Keratinocyte (primary cell): ENCODE measurements around a stretch of chr20.

DNA sequence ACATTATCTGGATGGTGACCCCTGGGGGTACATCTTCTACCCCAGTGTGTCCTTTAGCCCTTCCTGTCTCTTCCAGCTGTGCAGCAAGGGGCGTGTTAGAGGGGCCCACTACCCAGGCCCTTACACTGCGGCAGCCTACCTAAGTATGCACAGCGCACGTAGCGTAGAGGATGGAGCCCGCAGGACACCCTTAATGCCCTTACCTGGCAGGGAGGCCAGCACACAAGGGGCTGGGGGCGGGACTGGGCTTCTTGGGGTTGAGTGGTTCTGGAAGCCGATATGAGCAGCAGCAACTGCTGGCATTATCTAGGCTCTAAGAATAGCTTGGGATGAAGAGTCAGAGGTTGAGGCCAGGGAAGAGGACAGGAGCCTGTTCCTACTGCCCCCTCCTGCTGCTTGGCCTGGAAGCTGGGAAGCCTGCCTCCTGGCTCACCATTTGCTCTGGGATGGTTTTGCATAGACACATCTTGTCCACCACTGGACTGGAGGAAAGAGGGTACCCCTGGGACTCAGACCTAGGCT, 13.0 kb downstream of the MYH7B start:
CAGE:
- cytosol, long polyA minus RNA = no peak
- cytosol, long polyA plus RNA = no peak
- long polyA plus RNA = no peak
- nucleus, long polyA minus RNA = no peak
- nucleus, long polyA plus RNA = no peak

DNA sequence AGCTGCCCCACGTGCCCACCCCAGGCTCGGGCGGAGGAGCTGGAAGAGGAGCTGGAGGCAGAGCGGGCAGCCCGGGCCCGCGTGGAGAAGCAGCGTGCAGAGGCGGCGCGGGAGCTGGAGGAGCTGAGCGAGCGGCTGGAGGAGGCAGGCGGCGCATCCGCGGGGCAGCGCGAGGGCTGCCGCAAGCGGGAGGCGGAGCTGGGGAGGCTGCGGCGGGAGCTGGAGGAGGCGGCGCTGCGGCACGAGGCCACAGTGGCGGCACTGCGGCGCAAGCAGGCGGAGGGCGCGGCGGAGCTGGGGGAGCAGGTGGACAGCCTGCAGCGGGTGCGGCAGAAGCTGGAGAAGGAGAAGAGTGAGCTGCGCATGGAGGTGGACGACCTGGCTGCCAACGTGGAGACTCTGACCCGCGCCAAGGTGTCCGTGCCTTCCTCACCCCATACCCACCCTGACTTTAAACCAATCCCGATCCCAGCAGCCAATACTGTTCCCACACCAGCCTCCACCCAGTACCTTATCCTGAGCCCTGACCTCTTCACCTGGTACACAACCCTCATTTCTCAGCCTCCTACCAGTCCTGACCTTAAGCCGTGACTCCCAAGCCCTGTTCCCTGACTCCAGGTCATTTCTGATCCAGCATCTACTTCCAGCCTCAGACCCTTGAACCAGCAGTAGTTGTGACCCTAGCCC, 41.7 kb downstream of the MYH7B start:
CAGE:
- cytosol, long polyA minus RNA = no peak
- cytosol, long polyA plus RNA = no peak
- long polyA plus RNA = no peak
- nucleus, long polyA minus RNA = no peak
- nucleus, long polyA plus RNA = no peak

CAGE:
- cytosol, long polyA minus RNA = no peak
- cytosol, long polyA plus RNA = no peak
- long polyA plus RNA = no peak
- nucleus, long polyA minus RNA = no peak
- nucleus, long polyA plus RNA = no peak
These were observed 53.2 kb downstream of the TRPC4AP start for GRCh38 chr20:35039448-35039740.

DNA sequence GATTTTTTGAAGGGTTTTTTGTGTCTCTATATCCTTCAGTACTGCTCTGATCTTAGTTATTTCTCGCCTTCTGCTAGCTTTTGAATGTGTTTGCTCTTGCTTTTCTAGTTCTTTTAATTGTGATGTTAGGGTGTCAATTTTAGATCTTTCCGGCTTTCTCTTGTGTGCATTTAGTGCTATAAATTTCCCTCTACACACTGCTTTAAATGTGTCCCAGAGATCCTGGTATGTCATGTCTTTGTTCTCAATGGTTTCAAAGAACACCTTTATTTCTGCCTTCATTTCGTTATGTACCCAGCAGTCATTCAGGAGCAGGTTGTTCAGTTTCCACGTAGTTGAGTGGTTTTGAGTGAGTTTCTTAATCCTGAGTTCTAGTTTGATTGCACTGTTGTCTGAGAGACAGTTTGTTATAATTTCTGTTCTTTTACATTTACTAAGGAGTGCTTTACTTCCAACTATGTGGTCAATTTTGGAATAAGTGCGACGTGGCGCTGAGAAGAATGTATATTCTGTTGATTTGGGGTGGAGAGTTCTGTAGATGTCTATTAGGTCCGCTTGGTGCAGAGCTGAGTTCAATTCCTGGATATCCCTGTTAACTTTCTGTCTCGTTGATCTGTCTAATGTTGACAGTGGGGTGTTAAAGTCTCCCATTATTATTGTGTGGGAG, 18.2 kb downstream of the TRPC4AP start:
CAGE:
- cytosol, long polyA minus RNA = no peak
- cytosol, long polyA plus RNA = no peak
- long polyA plus RNA = no peak
- nucleus, long polyA minus RNA = no peak
- nucleus, long polyA plus RNA = no peak

DNA sequence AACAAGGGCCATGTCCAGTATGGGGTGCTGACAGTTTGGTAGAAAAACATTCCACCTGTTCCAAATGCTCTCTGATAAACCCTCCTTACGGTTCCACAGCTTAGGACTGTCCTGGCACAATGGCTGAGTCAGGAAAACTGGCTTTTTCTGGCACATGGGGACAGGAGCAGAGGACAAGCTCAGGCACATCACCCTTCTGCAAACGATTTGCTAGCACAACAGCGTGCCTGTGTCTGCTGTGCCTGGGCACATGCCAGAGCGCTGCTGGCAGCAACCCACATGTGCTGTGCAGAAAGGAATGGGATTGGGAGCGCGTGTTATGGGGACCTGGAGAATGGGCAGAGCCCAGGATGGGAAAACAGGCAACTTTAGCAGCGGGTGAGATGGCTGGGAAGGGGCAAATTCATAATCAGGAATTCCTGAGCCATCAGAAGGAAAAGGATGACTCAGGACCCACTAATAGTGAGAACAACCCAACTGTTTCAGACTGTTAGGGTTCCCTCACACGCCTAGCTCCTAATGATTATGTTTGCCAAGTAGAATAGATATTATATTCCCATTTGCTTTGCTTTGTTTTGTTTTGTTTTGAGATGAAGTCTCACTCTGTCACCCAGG, 16.0 kb upstream of the FAM83C start:
CAGE:
- cytosol, long polyA minus RNA = no peak
- cytosol, long polyA plus RNA = no peak
- long polyA plus RNA = no peak
- nucleus, long polyA minus RNA = no peak
- nucleus, long polyA plus RNA = no peak

GRCh38 chr20:35359415-35360182, 52.2 kb downstream of the UQCC1 start:
CAGE:
- cytosol, long polyA minus RNA = no peak
- cytosol, long polyA plus RNA = no peak
- long polyA plus RNA = no peak
- nucleus, long polyA minus RNA = no peak
- nucleus, long polyA plus RNA = no peak

CAGE:
- cytosol, long polyA minus RNA = no peak
- cytosol, long polyA plus RNA = no peak
- long polyA plus RNA = no peak
- nucleus, long polyA minus RNA = no peak
- nucleus, long polyA plus RNA = no peak
These were observed 805 bp upstream of the CEP250 start for GRCh38 chr20:35454479-35455106.

GRCh38 chr20:35601008-35601362, 14.6 kb upstream of the SPAG4 start:
CAGE:
- cytosol, long polyA minus RNA = no peak
- cytosol, long polyA plus RNA = no peak
- long polyA plus RNA = no peak
- nucleus, long polyA minus RNA = no peak
- nucleus, long polyA plus RNA = no peak

DNA sequence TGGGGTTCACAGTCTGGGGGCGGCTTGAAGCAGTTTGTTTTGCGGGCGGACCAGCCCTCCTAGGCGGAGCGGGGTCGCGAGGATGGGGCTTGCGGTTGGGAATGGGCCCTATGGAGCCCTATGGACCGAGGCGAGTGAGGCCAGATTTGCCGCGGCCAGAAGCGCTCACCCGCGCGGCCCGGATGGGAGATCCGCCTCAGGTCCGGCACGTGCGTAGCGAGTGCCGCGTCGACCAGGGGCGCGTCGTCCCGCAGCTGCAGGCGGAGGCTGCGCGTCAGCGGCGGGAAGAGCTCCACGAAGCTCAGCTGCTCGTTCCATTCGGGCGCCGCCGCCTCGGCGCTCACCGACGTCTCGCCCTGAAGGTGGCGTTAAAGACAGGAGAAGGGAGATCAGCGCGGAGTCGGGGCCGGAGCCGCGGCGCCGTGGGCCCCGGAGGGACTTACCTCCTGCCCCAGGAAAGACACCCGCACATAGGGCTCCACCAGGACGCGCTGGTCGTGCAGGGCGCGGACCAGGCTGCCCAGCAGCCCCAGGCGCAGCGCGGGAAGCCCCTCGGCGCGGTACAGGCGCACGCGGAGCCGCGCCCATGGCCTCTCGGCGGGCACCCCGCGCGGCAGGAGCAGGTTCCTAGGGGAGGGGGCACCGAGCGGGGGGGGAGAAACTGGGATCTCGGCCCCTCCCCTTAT, 14.1 kb upstream of the SPAG4 start:
CAGE:
- cytosol, long polyA minus RNA = no peak
- cytosol, long polyA plus RNA = no peak
- long polyA plus RNA = no peak
- nucleus, long polyA minus RNA = no peak
- nucleus, long polyA plus RNA = no peak

CAGE:
- cytosol, long polyA minus RNA = no peak
- cytosol, long polyA plus RNA = no peak
- long polyA plus RNA = no peak
- nucleus, long polyA minus RNA = no peak
- nucleus, long polyA plus RNA = no peak
These were observed 15.7 kb downstream of the SPAG4 start for GRCh38 chr20:35631195-35631926.

DNA sequence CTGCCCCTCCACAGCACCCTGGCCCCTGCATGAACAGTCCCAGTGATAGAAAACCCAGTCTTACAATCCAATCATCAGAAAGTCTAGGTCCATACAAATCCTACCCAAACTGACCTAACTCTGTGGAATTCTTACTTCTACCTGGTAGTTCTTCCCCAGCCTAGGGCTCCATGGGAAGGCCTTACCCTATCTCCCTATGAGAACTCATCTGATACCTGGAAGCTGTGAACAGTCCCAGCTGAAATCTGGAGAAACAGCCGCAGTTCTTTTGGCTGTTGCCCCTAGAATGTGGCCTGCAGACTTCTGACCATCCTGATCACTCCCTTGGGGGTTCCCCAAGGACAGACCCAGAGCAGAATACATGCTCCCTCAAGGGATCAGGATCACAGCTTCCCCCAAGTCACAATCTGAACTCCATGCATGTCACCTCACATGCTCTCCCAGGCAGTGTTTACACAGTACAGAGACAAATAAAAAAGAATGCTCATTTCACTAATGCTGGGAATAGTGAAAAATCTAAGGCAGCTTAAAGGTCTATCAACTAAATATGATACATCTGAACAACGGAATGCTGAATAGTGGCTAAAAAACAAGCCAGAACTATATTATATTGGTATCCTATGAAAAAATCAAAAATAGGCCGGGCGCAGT, 20.4 kb downstream of the SPAG4 start:
CAGE:
- cytosol, long polyA minus RNA = no peak
- cytosol, long polyA plus RNA = no peak
- long polyA plus RNA = no peak
- nucleus, long polyA minus RNA = no peak
- nucleus, long polyA plus RNA = no peak

DNA sequence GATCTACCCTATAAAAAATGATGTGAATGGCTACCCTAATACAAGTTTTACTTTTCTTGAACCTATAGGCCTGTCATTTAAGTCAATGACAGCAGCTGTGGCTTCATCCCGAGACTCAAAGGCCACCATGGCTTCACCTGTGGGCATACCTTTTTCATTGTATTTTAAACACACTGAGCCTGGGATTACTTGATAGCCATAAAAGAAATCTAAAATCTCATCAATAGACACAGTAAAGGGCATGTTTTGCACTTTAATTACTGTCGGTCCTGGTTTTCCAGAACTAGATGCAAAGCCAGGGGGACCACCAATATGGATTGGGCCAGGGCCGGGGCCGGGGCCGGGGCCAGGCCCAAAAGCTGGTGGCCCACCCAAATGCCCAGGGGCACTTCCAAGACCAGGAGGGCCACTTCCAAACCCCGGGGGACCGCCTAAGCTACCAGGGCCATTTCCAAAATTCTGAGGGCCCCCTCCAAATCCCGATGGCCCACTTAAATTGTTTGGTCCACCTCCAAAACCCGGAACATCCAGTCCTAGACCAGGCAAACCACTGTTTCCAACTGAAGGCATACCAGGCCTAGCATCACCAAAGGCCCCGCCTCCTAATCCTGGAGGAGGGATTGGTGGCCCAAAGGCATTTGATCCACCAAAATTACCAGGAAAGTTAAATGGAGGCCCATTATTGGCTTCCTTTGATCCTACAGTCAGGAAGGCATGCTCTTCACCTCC, 12.0 kb downstream of the CPNE1 start:
CAGE:
- cytosol, long polyA minus RNA = no peak
- cytosol, long polyA plus RNA = no peak
- long polyA plus RNA = no peak
- nucleus, long polyA minus RNA = no peak
- nucleus, long polyA plus RNA = no peak

CAGE:
- cytosol, long polyA minus RNA = no peak
- cytosol, long polyA plus RNA = no peak
- long polyA plus RNA = no peak
- nucleus, long polyA minus RNA = no peak
- nucleus, long polyA plus RNA = no peak
These were observed 1.0 kb downstream of the CPNE1 start for GRCh38 chr20:35663415-35664381.

GRCh38 chr20:35699711-35700297, 599 bp downstream of the ROMO1 start:
CAGE:
- cytosol, long polyA minus RNA = no peak
- cytosol, long polyA plus RNA = no peak
- long polyA plus RNA = no peak
- nucleus, long polyA minus RNA = no peak
- nucleus, long polyA plus RNA = no peak

DNA sequence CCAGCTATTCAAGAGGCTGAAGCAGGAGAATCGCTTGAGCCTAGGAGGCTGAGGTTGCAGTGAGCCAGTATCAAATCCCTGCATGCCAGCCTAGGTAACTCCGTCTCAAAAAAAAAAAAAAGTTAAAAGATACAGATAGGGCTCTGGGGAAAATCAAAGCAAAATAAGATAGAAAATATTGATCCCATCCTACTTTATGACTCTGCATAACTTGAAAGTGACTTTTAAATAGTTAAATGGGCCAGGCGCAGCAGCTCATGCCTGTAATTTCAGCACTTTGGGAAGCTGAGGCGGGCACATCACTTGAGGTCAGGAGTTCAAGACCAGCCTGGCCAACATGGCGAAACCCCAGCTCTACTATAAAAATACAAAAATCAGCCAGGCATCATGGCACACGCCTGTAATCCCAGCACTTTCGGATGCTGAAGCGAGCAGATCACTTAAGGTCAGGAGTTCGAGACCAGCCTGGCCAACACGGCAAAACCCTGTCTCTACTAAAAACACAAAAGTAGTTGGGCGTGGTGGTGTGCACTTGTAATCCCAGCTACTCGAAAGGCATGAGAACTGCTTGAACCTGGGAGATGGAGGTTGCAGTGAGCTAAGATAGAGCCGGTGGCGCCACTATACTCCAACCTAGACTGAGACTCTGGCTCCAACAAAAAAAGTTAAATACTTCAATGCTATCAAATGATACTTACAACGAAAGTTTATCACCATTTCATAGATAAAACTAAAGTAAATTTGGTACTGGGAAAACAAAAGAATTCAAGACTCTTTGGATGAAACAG, 6.7 kb downstream of the ROMO1 start:
CAGE:
- cytosol, long polyA minus RNA = no peak
- cytosol, long polyA plus RNA = no peak
- long polyA plus RNA = no peak
- nucleus, long polyA minus RNA = no peak
- nucleus, long polyA plus RNA = no peak

CAGE:
- cytosol, long polyA minus RNA = no peak
- cytosol, long polyA plus RNA = no peak
- long polyA plus RNA = no peak
- nucleus, long polyA minus RNA = no peak
- nucleus, long polyA plus RNA = no peak
These were observed 12.3 kb downstream of the ROMO1 start for GRCh38 chr20:35711590-35711904.

DNA sequence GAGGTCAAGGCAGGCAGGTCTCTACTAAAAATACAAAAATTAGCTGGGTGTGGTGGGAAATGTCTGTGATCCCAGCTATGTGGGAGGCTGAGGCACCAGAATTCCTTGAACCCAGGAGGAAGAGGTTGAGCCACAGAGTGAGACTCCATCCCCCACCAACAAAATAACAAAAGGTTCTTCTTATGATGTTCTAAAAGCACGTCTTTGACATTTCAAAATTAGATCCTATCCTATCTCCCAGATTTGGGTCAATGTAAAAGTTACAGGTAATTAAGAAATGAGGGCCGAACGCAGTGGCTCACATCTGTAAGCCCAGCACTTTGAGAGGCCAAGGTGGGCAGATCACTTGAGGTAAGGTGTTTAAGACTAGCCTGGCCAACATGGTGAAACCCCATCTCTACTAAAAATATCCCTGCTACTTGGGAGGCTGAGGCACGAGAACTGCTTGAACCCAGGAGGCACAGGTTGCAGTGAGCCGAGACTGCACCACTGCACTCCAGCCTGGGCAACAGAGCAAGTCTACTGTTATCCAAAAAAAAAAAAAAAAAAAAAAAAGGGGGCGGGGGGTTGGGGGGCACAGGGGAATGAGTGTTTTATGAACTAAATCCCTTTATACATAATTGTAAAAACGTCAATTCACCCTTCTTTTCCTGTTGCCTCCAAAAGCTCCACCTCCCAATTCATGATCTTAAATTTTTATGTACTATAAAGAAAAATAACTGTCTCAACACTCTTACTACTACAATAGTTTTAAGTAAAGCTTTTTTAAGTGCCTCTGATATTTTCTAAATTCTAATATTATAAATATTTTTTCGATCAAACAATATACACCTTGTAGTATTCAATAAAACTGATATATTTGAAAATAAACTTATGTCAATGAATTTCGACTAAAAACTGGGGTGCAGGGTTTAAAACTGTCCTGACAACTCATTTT, 13.0 kb downstream of the ROMO1 start:
CAGE:
- cytosol, long polyA minus RNA = no peak
- cytosol, long polyA plus RNA = no peak
- long polyA plus RNA = no peak
- nucleus, long polyA minus RNA = no peak
- nucleus, long polyA plus RNA = no peak

DNA sequence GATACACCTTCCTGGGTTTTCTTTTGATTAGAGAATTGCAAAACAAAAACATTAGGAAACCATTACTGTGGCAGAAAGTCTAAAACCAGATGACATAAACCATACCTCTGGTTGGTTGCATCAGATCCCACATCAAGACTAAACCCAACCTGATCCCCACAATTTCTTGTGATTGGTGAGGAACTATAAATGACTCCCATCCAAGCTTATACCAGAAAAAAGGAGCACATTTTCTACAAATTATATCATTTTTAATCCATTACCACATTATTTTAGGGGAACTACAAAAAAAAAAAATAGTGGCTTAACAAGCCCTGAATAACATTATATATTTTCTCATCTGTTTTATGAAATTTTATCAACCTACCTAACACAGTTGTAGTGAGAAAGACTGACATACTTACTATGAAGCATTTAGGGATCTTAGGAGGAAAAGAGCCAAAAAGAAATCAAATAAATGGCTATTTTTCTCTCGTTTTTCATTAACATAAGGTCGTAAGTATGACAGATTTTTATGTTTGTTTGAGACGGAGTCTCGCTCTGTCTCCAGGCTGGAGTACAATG, 5.8 kb downstream of the RBM39 start:
CAGE:
- cytosol, long polyA minus RNA = no peak
- cytosol, long polyA plus RNA = no peak
- long polyA plus RNA = no peak
- nucleus, long polyA minus RNA = no peak
- nucleus, long polyA plus RNA = no peak

DNA sequence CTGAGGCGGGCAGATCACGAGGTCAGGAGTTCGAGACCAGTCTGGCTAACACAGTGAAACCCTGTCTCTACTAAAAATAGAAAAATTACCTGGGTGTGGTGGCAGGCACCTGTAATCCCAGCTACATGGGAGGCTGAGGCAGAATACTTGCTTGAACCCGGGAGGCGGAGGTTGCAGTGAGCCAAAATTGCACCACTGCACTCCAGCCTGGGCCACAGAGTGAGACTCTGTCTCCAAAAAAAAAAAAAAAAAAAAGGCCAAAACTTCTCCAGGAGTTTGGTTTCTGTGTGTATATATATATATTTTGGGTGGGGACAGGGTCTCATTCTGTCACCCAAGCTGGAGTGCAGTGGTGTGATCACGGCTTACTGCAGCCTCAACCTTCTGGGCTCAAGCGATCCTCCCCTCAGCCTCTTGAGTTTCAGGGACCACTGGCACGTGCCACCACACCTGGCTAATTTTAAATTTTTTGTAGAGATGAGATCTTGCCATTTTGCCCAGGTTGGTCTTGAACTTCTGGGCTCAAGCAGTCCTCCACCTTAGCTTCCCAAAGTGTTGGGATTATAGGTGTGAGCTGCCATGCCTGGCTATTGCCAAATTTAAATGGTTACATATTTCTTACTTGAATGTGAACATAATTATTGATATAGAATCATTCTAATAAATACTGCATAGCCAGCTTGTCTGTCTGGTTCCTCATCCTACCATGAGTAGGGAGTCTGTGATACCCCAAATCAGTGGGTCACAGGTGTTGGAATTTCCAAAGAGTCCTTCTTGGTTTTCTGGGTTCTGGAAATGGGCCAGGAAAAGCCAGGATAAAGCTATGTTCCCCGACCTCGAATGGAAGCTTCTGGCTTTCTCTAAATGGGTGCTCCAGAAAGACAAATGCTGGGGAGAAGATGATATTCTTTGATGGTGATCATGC, 4.0 kb downstream of the PHF20 start:
CAGE:
- cytosol, long polyA minus RNA = no peak
- cytosol, long polyA plus RNA = no peak
- long polyA plus RNA = no peak
- nucleus, long polyA minus RNA = no peak
- nucleus, long polyA plus RNA = no peak

DNA sequence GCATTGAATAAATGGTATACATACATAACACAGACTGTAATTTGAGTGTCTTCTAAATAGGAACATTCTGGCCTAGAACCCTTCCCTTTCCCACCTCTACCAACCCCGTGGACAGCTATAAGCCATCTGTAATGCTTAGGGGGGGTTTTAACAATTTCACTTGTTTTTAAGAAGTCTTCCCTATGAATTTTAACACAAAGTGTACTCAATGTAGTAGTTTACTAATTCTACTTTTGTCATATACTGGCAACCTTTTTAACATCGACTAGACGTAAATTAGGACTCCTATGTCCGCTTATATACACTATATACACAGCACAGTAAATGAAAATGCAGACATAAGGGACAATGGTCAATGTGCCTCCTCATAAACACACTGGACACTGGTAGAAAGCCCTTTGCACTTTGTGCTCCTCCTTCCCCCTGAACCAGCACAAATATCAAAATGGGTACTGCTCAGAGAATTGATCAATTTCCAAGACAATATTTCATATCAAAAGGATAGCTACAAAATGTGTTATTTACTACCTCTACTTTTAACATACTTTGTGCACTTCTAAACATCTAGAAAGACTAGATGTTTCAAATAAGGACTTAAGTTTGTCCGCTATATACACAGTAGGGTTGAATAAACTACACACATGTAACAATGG, 79.1 kb downstream of the CNBD2 start:
CAGE:
- cytosol, long polyA minus RNA = no peak
- cytosol, long polyA plus RNA = no peak
- long polyA plus RNA = no peak
- nucleus, long polyA minus RNA = no peak
- nucleus, long polyA plus RNA = no peak